GM23248 (cell line): Measurements from ENCODE around the genes MOV10 and DCLRE1B.

GRCh38 chr1:111690128-111690486 is 49.1 kb downstream of the INKA2 start:
- RAMPAGE, long total RNA = no peak

DNA sequence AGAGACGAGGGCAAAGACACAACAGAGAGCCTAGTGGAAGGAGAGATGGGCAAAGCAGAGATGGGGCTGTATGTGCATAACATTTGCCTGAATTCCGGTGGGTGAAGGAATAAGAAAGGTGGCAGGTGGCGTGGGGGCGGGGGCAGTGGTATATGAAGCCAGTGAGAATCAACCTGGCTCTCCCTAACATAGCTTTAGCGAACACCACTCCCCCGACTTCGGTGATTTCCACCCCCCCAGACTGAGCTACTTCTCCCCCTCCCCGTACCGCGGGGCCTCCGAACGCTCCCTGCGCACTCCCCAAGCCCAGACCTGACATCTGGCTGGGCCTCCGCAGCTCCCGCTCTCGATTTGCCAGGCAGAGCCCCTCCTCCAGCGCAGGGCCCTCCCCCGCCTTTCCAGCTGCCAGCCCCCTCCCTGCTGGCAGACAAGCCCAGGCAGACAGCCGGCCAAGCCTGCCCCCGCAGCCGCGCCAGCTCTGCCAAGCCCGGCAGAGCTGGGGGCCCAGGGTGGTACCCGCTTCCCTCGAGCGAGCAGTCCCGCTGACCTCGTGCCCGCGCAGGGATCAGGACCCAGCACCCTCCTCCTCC is 932 bp downstream of the INKA2 start:
- RAMPAGE, long total RNA = no peak

GRCh38 chr1:111920121-111921137 is 69.0 kb downstream of the KCND3 start:
- RAMPAGE, long total RNA = no peak

- RAMPAGE, long total RNA = no peak
Observed at GRCh38 chr1:111948553-111948960, 40.9 kb downstream of the KCND3 start.

GRCh38 chr1:112020578-112020943 is 31.1 kb upstream of the KCND3 start:
- RAMPAGE, long total RNA = no peak

GRCh38 chr1:112199040-112199394 is 197.0 kb upstream of the CTTNBP2NL start:
- RAMPAGE, long total RNA = no peak

DNA sequence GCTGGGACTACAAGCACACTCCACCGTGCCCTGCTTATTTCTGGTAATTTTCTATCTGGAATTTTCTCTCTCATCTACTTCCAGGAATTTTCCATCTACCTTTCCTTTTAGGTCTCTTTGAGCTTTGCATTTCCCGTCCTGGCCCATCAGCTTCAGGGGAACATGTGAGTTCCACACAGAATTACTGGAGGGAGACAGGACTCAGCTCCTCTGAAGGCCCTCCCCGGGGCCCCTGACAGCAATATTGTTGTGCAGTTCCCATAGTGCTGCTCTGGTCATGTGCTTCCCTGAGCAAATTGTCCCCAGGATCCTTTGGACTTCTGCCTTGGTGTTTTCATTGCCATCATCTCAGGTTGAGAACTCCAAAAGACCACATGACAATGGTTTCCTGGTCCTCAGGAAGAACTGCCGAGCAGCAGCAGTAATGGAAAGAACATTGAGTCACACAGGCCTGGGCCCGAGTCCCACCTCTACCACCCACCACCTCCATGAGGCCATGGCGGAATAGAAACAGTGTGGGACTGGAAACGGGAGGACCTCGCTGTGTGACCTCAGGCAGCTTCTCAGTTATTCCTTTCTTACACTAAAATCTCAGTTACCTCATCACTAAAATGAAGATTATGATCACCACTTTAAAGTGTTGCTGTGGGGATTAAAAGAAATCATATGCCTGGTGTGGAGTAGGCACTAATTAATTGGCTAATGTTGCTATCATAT is 6.3 kb upstream of the CTTNBP2NL start:
- RAMPAGE, long total RNA = no peak

GRCh38 chr1:112672463-112673520 is 1.7 kb upstream of the MOV10 start:
- RAMPAGE, long total RNA = no peak

GRCh38 chr1:112674078-112674767 is at the start of gene MOV10:
TSS of gene MOV10 (plus strand) at chr1:112674659.
- RAMPAGE, long total RNA = start-site peak on the plus strand at chr1:112674668-112674712, 32 and 42 reads in 2 replicates

DNA sequence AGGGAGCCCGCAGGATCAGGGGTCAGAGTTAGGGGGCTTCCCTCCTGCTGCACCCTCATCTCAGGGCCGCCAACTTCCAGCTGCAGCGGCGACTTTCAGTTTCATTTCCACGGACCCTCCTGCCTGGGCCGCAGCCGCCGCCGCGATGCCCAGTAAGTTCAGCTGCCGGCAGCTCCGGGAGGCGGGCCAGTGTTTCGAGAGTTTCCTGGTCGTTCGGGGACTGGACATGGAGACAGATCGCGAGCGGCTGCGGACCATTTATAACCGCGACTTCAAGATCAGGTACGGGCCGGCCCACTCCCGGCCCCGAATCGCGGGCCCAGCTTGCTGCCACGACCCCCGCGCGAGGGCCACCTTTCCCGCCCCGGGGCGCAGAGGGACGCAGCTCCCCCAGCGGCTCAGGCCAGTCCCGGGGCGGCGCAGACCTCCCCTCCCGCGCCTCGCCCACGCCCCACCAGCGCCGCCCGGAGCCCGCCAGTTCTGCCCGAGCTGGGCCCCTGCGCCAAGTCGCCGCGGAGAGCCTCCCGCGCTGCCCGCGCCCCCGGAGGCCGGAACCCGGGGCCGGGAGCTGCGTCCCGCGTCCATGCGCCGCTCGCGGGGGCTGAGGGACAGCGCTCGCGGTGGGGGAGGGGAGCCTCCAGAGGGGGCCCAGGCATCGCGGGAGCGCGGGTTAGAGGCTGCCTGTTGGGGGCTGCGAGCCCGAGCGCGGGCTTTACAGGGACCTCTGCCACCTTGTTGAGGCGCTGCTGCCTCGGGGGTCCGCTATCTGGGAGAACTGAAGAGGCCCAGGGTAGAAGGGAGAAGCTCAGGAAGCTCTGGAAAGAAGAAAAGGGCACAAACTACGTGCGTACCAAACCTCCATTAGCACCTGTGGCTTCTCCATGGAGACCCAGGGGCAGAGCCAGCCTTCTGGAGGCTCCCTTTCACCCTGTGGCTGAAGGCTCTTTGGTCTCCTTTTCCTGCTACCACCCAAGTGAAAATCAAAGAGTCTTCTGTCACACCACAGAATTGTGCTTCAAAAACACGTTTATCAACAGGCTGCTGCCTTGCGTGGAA is 637 bp downstream of the MOV10 start:
- RAMPAGE, long total RNA = no peak

DNA sequence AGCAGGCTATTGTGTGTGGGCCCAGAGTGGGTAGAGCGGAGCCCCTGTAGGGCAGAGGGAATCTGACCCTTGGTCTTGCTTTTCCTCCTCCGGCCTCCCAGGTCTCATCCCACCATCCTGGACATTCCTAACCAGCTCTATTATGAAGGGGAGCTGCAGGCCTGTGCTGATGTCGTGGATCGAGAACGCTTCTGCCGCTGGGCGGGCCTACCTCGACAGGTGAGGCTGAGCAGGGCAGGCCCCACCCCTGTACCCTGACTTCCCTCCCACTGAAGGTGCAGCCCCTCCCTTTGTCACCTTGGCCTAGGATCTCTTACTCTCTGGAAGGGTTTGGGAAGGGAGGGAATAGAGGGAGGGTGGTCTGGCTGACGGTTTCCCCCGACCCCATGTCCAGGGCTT is 9.0 kb downstream of the RHOC start:
- RAMPAGE, long total RNA = no peak

DNA sequence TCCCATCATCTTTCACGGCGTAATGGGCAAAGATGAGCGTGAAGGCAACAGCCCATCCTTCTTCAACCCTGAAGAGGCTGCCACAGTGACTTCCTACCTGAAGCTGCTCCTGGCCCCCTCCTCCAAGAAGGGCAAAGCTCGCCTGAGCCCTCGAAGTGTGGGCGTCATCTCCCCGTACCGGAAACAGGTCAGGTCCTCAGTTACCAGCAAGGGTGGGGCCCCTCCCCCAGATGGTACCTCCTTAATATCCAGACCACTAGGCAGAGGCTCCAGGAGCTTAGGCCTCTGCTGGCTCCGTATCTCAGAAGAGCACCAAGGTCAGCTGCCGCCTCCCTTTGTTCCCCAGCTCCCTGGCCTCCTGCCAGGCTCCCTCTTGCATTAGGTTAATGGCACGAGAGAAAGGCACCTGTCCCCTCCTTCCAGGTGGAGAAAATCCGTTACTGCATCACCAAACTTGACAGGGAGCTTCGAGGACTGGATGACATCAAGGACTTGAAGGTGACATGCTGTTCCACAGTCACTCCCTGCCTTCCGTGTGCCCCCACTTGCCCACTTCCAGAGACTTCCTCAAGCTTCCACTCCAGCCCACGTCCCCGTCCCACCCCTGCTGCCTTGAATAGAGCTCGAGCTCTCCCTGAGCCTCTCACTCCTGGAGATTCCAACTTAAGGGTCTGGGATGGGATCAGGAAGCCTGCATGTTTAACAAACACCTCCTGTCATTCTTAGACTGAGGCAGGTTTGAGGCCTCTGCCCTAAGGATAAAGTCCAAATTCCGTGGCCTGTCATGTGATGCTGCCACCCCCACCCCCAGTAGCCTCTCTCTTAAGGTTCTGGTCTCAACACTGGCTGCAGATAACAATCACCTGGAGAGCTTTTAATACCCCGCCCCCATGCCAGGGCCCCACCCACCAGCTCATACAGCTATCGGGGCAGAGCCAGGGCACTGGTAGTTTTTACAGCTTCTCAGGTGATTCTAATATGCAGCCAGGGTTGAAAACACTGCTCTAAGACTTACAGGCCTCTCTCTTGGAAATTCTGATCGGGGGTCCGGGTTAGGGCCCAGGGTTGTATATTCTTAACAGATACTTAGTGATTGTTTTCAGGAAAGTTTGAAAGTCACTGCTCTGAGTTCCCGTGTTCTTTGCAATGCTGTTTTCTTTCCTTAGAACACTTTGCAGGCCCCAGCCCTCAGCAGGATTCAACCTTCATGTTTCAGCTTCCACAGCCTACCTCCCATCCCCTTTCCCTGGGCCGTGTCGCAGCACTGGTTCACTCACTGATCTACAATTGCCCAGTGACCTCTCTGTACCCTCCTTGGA is 8.2 kb downstream of the RHOC start:
- RAMPAGE, long total RNA = no peak

- RAMPAGE, long total RNA = no peak
Observed at GRCh38 chr1:112794135-112794396, 75.4 kb downstream of the TAFA3 start.

DNA sequence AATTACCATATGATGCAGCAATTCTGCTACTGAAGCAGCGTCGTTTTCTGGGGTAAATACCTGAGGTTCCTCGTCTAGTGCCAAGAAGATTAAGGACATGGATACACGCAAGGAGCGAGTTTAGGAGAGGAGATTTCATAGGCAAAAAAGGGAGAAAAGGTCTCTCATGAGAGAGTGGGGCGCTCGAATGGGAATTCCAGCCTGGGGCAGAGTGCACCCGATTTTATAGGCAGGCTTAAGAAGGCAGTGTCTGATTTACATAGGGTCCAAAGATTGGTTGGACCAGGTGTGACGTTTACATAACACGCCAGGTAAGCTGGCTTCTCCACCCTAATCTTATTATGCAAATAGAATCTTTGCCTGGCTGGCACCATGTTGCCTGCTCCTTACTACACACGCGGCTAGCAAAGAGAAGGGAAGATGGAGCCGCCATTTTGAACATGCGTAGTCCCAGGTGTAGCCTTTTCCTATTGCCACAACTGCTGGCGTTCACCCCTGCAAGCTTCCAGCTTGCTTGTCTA is 103.8 kb downstream of the SLC16A1 start:
- RAMPAGE, long total RNA = no peak

- RAMPAGE, long total RNA = no peak
Observed at GRCh38 chr1:113394089-113394679, 3.9 kb downstream of the MAGI3 start.

- RAMPAGE, long total RNA = no peak
Observed at GRCh38 chr1:113430852-113431457, 40.6 kb downstream of the MAGI3 start.

- RAMPAGE, long total RNA = no peak
Observed at GRCh38 chr1:113706577-113707299, 52.5 kb downstream of the PHTF1 start.

GRCh38 chr1:113904601-113905567 is at the start of gene DCLRE1B:
TSS of gene DCLRE1B (plus strand) at chr1:113905326.
- RAMPAGE, long total RNA = start-site peak on the minus strand at chr1:113904800-113904911, 30 and 8 reads in 2 replicates; start-site peak on the plus strand at chr1:113905292-113905392, 56 and 26 reads in 2 replicates

- RAMPAGE, long total RNA = no peak
Observed at GRCh38 chr1:113952696-113953028, 23.5 kb downstream of the HIPK1 start.

DNA sequence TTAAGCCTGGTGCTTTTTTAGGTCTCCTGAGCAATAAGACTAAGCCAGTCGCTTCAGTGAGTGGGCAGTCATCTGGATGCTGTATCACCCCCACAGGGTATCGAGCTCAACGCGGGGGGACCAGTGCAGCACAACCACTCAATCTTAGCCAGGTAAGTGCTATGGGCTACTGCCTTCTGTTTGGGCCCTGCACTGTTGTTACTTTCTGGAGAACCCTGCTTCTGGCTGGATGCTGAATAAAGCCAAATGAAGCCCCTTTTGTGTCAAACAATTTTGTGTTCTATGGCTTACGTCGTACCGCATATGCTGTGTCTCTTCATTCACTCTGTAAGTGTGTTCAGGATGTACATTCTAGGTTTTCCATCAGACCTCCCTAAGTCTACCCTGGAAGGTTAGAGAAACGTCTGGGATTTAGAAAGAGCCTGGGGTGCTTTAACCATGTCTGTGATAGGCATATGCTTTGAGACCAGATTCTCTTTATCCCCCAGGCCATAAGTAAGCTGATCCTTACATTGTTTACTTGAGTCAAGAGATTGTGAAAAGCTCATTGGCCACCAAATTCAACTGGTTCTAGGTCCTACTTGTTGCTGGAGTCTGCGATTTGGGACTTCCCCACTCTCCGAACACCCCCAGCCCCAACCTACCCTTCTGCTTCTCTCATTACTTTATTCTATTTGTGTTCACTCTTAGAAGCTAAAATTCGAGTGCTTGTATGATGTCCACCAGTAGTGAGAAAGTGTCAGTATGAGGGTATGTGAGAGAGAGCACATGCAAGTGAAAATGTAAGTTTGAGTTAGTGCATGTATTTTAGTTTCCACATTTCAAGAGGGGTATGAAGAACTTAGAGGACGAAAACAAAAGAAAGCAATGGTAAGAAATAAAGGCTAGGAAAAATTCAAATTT is 7.2 kb upstream of the OLFML3 start:
- RAMPAGE, long total RNA = no peak